ENCODE measurements around a stretch of chr16.

GRCh38 chr16:88784033-88785049 lies 679 bp downstream of the PIEZO1 start:
- RAMPAGE, long total RNA, result no peak
- RRBS, result 4% methylated on average over 56 of the region's 104 CpGs

- RAMPAGE, long total RNA, result no peak
- RRBS, result no CpG with 5 or more reads among the region's 14 CpGs
Observed at GRCh38 chr16:88808139-88808412, 3.7 kb downstream of the APRT start.

DNA sequence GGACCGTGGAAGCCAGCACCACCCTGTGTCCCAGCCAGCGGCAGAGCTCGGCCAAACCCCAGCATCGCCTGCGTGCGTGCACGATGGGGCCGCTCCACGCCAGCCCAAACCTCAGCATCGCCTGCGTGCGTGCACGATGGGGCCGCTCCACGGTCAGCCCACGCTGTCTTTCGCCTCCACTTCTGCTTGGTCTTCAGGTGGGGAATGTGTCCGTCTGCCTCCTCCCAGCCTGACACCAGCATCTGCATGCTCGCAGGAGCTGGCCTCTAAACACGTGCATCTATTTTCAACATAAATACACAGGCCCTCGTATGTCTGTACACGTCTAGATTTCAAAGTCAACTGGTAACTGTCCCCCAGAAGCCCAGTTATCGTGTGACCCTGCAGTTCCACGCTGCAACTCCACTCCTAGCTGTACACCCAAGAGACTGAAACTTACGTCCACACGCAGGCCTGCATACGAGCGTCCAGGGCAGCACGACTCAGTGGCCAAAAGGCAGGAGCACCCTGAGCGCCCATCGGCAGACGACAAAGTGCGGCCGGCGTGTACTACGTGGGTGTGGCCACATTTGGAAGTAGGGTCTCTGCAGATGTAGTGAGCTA lies 13.7 kb downstream of the GALNS start:
- RAMPAGE, long total RNA, result no peak
- RRBS, result no CpG with 5 or more reads among the region's 36 CpGs

GRCh38 chr16:88853265-88853905 lies 3.4 kb downstream of the GALNS start:
- RAMPAGE, long total RNA, result no peak
- RRBS, result no CpG with 5 or more reads among the region's 17 CpGs

DNA sequence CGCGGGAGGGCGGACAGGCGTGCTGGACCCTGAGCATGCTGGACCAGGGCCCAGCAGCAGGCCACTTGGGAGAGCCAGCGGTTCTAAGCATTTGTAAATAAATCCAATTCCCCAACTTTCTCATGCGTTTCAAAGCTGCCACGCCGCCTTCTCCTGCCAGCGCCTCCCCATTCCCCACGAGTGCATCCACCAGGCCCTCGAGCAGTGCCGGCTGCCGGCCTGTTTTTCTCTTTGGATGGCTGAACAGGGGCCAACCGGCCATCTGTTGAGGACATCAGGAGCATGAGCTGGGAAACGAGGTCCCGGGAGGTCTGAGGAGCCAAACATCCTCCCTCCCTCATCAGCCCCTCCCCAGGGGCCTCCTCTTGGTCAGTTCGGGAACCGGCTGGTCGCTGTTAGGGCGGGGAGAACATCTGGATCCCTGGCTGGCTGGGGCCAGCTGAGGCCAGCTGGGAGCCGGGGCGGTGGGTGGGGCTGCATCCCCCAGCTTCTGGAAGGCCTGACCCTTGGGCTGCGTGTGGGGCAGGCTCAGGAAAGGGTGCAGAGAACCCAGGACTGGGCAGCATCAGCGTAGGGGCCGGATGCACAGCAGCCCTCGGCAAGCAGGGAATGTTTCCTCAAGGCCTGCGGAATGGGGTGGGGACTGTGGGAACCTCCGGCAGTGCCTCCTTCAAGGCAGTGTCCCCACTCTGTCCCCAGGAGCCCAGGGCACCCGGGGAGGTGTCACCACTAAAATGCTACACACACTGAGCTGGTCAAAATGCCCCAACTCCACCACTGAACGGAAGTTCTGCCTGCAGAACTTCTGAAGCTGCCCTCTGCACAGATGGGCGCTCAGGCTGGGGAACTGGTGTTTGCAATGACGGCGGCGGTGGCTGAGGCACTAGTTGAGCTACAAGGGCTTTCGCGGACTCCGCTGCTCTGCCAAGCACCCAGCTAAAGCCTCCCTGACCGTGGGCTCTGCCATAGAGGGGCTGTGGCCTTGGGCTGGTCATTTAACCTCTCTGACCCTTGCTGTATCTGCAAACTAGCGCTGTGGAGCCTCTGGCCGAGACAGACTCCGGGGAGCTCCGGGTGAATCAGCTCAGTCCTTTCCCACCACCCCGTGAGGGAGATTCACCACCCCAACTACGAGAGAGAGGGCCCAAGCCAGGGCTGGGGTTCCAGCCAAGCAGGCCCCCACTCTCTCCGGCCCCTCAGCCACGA lies 21.0 kb upstream of the PABPN1L start:
- RAMPAGE, long total RNA, result no peak
- RRBS, result 40% methylated on average over 14 of the region's 46 CpGs

GRCh38 chr16:88904476-88905519 lies 38.3 kb upstream of the PABPN1L start:
- RAMPAGE, long total RNA, result no peak
- RRBS, result no CpG with 5 or more reads among the region's 32 CpGs

DNA sequence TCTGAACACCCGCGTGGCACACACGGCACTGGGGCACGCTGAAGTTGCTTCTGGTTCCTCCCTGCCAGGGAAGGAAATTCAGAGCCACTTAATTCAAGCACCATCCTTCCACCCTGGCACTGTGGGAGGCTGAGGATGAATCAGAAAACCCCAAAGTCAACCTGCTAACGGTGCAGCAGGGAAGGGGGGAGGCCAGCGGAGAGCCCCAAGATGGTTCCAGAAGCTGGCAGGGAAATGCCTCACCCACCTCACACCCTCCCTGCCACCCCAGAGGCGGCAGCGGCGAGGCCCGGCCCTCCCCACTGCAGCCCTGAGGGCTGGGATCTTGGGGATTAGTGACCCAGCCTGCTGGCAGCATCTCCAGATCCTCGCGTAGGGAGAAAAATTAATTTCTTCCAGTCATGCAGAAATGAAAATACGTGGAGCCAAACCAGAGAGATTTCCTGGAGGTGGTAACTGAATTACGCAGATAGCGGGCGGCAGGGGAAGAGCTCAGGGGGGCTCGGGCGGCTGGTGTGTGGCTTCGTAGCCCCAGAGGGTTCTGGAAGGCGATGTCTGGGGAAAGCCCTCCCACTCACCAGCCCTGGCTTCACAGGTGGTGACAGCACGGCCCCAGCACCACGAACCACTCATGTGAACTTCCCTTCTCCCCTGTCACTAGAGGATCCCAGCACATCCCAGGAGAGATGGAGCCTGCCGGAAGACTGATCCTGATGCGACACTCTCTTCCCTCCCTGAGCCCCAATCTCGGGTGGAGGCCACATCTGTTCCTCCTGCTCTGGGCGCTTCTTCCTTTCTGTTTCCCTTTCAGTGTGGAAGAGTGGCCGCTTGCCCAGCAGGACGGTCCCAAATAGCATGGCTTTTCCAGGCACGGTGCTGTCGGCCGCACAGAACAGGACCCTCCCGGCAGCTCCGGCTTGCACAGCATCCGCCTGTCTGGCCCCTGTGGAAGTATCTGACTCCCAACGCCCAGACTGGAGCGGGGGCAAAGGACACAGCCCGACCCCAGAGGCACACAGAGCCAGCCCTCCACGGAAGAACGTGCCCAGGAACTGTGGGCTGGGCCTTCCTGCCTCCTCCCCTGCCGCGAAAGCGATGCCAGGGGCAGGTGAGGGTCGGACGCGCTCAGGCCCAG lies 37.9 kb downstream of the CBFA2T3 start:
- RAMPAGE, long total RNA, result no peak
- RRBS, result no CpG with 5 or more reads among the region's 45 CpGs

- RAMPAGE, long total RNA, result no peak
- RRBS, result 1% methylated on average over 91 of the region's 167 CpGs
Observed at GRCh38 chr16:88940587-88941712, 36.1 kb downstream of the CBFA2T3 start.

DNA sequence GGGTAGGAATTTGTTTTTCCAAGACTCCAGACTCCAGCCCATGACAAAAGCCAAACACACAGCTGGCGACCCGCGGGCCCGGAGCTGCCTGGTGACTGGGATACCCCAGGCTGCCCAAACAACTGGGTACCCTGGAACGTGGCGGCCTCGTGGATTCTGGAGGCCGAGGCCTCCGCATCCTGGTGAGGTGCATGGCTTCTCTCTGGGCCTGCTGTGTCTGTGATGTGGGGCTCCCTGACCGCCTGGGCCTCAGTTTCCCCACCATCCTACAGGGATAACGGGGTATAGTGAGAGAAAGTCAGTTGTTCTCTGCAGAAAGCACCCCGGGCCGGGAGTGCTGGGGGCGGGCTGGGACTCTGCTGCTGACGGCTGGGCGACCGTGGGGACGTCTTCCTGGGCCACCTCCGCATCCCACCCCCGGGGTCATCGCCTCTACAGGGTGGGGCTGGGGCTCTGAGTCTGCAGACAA lies 15.1 kb upstream of the CBFA2T3 start:
- RAMPAGE, long total RNA, result no peak
- RRBS, result 68% methylated on average over 4 of the region's 21 CpGs

DNA sequence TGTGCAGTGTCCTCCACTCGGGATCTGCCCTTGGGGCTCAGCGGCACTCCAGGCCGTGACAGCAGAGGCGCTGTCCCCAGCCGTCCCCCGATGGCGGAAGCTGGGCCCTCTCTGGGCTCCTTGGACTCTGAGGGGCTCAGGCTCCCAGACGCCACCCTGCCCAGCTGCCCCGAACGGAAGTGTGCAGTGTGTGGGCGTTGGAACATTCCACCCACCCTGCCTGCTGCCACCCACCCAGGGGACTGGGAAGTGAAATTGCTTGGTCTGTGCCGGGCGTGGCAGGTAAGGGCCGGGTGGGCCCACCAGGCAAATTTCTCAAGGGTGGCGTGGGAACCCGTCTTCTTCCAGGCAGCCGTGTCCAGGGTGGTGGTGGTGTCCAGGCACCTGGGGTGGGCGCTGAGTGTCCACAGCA lies 28.6 kb upstream of the ACSF3 start:
- RAMPAGE, long total RNA, result no peak
- RRBS, result no CpG with 5 or more reads among the region's 18 CpGs

GRCh38 chr16:89095248-89096030 lies 1.8 kb downstream of the ACSF3 start:
- RAMPAGE, long total RNA, result no peak
- RRBS, result no CpG with 5 or more reads among the region's 25 CpGs

- RAMPAGE, long total RNA, result no peak
- RRBS, result 77% methylated on average over 5 of the region's 26 CpGs
Observed at GRCh38 chr16:89175980-89176538, 4.5 kb downstream of the CDH15 start.

GRCh38 chr16:89261483-89262179 lies 44.1 kb downstream of the ZNF778 start:
- RAMPAGE, long total RNA, result no peak
- RRBS, result 88% methylated on average over 5 of the region's 15 CpGs

GRCh38 chr16:89314376-89314865 lies 96.9 kb downstream of the ZNF778 start:
- RAMPAGE, long total RNA, result no peak
- RRBS, result 71% methylated on average over 4 of the region's 15 CpGs

DNA sequence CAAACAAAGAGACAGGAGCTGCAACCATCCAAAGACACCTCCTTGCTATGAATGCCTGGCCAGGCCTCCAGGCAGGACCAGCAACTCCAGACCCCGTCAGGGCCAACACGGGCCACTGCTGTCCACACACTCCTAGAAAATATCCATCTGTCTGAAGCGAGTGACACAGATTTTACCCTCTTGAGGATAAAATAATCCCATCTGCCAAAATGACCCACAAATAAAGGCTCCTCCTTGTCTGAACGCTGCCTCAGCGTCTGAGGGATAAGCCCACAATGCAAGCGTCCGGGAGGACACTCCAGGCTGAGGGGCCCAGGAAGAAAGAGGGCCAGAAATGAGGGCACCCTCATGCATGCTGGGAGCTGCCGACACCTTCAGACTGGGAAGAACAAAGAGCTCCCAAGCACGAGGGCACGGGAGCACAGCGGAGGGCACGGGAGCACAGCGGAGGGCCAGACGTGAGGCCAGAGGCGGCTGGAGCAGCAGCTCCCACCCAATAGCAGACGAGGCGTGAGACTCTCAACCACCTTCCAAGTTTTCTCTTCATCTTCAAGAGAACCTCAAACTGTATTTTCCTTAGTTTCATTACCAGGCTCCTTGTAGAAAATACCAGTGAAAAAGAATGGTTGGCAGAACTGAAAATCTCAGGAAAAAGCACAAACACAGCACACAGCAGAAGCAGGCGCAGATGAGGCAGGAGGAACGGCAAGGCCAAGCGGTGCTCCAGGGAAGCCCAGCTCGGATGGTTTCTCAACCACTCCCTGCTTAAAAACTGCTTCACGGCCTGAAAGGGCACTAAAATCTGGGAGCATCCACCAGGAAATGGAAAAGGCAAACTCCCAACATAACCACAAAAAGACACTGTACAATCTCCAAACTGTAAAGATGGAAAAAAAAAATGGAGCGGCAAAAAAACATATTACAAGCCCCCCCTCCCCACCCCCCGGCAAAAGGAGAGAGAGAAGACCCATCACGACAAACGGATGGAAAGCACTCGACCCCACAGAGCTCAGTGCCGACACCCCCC lies 127.1 kb downstream of the ZNF778 start:
- RAMPAGE, long total RNA, result no peak
- RRBS, result 49% methylated on average over 4 of the region's 28 CpGs

- RAMPAGE, long total RNA, result no peak
- RRBS, result no CpG with 5 or more reads among the region's 19 CpGs
Observed at GRCh38 chr16:89350670-89351459, 133.4 kb downstream of the ZNF778 start.

DNA sequence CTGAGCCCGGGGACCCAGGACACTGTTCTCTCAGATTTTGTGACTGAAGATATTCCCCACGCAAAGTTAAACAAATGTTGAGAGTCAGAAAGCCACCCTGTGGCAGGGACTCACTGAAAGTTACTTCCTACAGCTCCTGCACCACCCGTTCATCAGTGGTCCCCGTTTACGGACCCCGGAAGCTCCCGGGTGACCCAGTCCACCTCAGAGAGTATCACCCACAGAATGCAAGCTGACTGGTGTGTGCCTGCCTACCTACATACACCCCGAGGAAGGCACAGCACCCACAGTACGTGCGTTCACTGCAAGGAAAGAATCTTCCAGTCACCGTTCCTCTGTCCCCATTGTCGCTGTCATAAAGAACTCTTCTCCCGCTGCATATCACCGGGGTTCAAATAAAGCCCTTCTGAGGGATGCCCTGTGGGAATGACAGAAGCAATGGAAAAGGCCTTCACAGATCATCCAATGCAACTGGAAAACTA lies 117.6 kb downstream of the ANKRD11 start:
- RAMPAGE, long total RNA, result no peak
- RRBS, result no CpG with 5 or more reads among the region's 14 CpGs

- RAMPAGE, long total RNA, result no peak
- RRBS, result no CpG with 5 or more reads among the region's 24 CpGs
Observed at GRCh38 chr16:89378592-89379397, 111.6 kb downstream of the ANKRD11 start.

DNA sequence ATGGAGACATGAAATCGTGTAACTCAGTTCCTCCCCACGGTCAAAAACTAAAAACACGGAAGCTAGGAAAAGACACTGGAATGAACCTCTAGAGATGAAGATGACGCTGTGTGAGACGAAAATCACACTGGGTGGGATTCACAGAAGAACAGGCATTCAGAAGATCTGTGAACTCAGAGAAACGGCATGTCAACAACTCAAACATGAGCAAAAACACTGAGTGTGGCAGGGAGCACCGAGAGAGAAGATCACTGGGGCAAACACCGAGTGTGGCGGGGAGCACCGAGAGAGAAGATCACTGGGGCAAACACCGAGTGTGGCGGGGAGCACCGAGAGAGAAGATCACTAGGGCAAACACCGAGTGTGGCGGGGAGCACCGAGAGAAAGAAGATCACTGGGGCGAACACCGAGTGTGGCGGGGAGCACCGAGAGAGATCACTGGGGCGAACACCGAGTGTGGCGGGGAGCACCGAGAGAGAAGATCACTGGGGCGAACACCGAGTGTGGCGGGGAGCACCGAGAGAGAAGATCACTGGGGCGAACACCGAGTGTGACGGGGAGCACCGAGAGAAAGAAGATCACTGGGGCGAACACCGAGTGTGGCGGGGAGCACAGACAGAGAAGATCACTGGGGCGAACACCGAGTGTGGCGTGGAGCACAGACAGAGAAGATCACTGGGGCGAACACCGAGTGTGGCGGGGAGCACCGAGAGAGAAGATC lies 100.7 kb downstream of the ANKRD11 start:
- RAMPAGE, long total RNA, result no peak
- RRBS, result no CpG with 5 or more reads among the region's 42 CpGs

DNA sequence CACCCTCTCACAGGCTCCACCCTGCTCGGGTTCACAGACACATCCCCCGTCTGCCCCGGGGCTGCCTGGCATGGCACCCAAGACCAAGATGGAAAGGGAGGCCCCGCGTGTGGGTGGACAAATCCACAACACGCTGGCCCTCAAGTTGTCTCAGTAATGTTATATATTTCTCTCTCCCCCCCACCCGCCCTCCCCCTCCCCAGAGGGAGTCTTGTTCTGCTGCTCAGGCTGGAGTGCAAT lies 89.5 kb downstream of the ANKRD11 start:
- RAMPAGE, long total RNA, result no peak
- RRBS, result no CpG with 5 or more reads among the region's 7 CpGs

Data from kidney epithelial cell (primary cell).